LUHMES (cell line): ENCODE data around the gene TMEM81.

DNA sequence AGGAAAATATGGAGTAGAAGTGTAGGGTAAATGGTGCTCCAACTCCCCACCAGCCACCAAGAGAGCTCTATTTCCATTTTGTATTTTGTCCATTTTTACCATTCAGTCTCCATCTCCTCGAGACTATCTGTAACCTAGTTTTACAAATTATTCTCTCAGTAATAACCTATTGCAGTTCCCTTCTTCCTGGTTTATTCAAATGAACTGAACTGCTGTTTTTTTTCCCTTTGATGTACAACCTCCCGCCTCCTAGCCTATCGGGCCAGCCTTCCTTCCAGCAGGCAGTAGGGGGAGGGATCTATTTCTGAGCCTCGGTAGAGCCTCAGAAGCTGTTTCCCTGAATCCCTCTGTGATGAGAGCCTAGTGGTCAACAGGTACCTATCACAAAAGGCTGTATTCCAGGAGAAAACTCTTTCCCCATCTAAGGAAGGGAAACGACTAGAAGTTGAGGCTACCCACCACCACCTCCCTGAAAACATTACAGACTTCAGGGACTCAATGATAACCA lies 50.0 kb downstream of the MDM4 start:
- PRO-cap: no peak

DNA sequence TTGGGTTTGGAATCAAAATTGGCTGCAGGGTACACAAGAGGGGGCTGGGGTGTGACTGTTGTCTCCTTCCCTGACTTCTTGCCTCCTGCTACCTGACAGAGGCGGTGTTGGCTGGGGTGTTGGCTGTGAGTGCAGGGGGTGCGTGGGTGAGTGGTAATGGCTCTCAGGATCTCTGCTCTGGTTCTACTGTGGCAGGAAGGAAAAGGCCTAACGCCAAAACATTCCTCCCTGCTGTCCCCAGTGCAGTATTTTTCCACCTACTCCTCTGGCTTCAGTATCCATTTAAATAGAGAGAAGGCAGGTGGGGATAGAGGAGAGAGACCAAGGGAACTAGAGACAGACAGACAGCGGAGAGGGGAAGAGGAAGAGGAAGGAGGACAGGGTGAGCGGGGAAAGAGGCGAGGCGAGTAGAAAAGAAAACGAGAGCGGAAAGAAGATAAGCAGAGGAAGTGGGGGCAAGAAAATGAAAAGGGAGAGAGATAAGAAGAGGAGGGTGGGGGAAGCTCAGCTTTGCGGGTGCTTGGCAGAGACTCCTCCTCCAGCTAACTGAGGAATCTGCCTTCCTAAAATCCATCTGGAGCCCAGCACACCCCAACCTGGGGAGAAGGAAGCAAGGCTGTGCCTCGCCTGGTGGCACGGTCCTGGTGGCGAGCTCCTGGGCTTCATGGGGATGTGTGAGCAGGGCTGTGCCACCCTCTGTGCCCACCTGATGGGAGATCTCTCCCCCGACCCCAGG lies 20.9 kb upstream of the LRRN2 start:
- PRO-cap: no peak

GRCh38 chr1:204842722-204843434 lies 14.4 kb downstream of the NFASC start:
- PRO-cap: no peak

- PRO-cap: no peak
Observed at GRCh38 chr1:204872057-204872696, 43.7 kb downstream of the NFASC start.

- PRO-cap: no peak
Observed at GRCh38 chr1:204885220-204886306, 57.1 kb downstream of the NFASC start.

- PRO-cap: no peak
Observed at GRCh38 chr1:205084224-205084800, at the start of gene TMEM81. TSS of gene TMEM81 (minus strand) at chr1:205084460.

DNA sequence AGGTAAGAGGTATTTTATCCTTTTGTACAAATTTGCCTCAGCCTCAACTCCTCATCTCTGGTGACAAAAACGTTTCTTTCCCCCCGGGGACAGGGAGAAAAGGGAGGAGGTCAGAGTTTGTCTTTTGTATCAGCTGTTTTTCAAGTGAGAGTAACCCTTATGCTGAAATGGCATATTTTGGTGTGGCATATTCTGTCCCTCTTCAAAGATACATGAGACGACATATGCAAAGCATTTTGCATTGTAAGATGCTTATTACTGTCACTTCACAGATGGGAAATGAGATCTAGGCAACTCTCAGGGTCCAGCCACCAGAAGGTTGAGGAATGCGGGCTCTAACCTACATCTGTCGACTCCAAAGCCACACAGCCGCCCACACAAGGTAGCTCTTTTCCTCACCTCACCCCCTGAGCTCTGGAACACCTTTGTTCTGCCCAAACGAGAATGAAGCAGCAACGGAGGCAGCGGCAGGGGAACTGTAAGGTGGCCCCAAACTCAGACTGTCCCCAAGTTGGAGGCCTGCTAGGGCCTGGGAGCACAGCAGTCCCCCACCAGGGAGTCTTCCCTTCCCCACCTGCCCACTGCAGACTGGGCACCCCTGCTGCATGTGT lies 37.9 kb downstream of the NUAK2 start:
- PRO-cap: no peak

DNA sequence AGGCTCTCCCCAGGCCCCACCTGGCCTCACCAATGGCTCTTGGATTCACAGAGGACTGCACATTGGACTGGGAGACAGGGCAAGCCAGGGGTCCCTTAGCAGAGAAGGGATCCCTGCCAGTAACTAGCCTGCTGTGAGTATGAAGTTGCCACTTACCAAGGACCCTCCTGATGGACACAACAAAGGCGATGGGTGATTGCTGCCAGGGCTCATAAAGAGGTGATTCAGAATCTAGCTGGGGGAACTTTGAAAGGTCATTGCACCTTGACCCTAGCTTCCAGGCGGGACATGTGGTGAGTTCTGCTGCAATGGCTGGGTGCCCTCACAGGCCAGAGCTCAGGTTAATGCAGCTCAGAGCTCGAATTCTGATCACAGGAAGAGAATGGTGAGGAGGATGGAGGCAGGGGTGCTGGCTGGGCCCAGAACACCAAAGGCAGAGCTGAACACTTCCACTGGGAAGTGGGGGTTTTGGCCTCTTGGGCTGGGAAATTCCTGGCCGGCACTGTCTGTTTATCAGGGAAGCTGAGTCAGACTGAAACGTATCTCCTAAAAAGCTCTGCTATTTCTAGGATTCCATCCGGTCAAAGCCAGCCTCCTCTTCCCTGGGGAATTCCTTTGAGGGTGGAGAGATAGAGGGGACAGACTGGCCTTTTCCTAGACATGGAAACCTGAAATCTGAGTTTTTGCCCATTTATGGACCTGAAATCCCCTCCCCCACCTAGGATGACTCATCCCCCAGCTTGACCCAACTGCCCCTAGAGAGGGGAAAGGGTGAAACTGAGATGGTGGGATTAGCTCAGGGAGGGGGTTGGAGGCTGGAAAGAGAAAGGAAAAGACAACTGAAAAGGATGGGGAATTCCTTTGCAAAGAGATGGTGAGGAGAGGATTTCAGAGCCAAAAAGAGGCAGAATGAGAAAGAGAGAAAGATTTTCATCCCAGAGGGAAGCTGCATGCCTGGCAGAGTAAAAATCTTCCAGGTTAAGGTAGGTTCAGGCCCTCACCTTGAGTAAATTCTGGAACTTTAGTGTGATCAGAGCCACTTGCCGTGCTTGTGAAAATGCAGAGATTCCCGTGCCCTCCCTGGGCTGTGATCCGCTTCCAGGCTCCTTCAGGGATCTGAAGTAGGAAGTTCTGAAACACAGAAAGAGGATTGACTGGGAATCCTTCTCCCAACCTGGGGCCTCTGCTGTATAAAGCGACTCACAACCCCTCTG lies 27.1 kb downstream of the NUAK2 start:
- PRO-cap: unidirectional peak, minus-strand start at position 540 of the sequence

- PRO-cap: bidirectional peak, plus-strand start at chr1:205352589, minus-strand start at chr1:205352364
Observed at GRCh38 chr1:205352488-205352931, 4.2 kb downstream of the KLHDC8A start.

GRCh38 chr1:205354747-205355514 lies 1.8 kb downstream of the KLHDC8A start:
- PRO-cap: no peak

DNA sequence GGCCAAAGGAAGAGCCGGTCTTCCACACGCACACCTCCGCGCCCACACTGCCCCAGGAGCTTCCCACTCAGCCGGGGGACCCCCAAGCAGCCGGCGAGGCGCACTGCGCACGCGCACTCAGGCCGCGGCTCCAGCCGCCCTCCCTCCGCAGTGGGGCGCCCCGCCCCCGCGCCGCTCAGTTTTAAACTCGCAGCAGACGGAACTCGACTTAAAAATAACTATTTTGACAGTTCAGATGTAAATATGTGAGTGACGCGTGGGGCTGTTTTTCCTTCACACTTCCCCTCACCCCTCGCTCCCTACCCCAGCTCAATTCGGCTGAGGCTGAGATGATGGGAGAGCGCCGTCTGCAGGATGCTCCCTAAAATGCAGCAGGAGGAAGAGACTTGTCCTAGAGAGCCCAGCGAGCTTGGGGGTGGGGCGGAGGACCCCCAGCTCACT lies 8.8 kb upstream of the LEMD1 start:
- PRO-cap: no peak

GRCh38 chr1:205629771-205630032 lies 2.1 kb downstream of the ELK4 start:
- PRO-cap: no peak

- PRO-cap: no peak
Observed at GRCh38 chr1:205633288-205633930, 1.6 kb upstream of the ELK4 start.

DNA sequence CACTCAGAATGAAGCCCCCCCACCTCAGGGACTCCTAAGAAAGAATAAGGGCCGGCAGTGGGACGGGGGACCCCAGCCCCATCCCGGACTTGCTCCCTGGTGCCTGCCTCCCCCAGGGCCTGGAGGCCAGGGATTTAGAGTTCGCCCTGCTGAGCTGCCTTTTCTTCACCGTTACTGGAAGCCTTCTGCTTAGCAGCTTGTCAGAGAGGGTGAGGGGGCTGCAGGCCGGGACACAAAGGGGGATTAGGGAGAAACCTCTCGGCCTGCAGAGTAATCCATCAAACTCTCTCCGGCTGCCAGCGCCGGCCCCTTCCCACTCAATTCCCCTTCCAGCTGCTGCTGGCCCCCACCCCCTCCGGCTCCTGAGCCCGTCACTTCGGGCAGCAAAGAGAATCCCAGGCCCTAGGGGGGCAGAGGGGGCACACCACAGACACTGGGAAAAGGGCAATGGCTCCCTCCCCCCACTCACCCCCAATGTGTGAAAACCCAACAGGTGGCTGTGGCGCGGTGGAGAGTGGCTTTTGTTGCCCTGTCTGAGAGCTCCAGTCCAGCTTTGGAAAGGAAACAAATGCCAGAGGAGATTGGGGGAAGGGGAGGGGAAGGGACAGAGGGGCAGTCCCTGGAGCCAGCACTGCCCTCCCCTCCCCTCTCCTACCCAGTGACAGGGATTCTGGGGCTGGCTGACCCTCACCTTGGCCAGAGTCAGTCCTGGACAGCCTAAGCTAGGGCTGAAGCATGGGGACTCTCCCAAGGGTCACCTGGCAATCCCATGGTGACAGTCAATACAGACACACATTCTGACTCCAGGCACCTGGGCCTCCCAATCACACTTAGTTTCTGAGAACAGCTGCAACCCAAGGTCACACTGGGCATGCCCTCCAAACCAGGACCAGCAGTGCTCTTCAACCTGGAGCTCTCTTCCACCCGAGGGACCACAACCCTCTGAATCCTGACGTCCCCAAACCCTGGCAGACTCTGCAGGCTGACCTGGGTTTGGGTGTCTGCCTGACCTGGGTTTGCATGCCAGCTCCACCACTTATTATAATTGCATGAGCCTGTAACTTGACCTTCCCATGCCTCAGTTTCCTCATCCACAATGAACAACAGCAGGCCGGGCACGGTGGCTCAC lies 9.5 kb downstream of the SLC45A3 start:
- PRO-cap: no peak

DNA sequence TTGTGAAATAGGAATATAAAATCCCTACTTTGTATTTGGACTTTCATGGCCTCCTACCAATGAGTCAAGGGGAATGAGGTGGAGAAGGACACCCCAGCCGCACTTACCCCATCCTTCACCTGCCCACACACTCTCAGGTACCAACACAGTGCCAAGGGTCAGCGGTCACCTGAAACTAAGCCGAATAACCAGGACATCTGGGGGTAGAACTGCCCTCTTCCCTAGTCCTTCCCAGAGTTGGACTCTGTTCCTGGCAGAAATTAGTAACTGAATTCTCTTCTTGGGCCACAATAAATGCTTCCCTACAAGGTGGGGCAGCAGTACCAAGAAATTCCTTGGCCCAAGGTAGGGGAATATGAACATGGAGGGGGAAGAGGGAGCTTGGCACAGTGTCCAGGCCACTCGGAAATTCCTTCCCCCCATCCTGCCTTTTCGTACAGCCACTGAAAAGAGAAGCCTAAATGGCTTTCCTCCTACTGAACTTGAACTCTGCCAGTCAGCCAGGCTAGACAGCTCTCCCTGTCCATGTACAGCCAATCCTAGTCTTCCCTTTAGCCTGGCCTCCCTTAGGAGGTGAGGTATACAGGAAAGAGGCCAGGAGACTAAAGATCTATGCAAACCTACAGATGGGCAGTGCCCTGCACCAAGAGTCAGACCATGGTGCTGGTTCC lies 7.2 kb downstream of the SLC45A3 start:
- PRO-cap: no peak

- PRO-cap: no peak
Observed at GRCh38 chr1:205676418-205676961, 3.8 kb downstream of the SLC45A3 start.

DNA sequence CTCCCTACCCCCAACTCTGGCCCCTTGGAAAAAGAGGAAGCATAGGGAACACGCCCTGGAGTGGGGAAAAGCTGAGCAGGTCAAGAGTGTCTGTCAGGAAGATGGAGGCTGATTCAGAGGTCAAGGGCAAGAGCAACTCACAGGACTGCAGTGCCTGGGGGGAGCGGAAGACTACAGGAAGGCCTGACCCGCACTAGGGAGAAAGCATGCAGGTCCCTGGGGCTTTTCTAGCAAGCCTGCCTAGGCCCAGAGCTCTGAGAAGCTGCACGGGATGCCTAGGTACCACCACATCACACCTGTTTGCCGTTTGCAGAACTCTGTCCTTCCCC lies 1.1 kb downstream of the SLC45A3 start:
- PRO-cap: no peak

GRCh38 chr1:205717391-205717966 lies 32.5 kb downstream of the NUCKS1 start:
- PRO-cap: no peak

- PRO-cap: no peak
Observed at GRCh38 chr1:205727468-205728043, 22.4 kb downstream of the NUCKS1 start.

DNA sequence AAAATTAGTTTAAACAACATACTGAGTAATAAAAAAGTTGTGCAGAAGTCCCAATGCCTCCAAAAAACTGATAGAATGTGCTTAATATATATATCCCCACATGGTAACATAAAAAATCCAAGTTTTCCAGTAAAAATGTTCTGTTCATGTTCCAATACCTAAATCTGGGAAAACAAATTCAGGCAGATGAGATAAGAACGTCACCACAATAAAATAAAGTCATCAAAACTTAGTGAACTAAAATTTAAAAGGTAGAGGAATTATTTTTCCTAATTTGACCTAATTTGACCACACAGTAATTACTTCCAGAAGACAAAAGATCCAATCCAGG lies 2.0 kb downstream of the NUCKS1 start:
- PRO-cap: no peak